Omental fat pad (tissue), 4 donors: ENCODE measurements around a stretch of chr7.

DNA sequence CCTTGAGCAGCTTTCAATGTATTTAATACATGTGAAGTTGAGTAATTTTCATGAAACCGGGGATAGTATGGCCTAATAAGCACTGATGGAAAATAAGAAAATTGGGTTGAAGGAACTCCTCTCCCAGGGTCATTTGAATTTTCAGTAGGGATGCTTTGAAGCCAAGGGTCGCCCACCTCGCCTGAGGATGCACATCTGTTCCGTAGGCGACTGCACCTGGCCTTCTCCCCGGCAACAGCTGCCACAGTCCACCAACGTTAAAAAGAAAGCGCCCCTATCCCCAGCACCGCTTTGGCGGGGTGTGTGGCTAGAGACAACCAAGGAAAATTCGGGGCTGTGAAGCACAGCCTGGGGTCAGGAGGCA is 1.1 kb downstream of the ZC3HAV1L start:
- PRO-cap = no peak
- RAMPAGE, long total RNA, 4 experiments = no peak in any of the 4 experiments

DNA sequence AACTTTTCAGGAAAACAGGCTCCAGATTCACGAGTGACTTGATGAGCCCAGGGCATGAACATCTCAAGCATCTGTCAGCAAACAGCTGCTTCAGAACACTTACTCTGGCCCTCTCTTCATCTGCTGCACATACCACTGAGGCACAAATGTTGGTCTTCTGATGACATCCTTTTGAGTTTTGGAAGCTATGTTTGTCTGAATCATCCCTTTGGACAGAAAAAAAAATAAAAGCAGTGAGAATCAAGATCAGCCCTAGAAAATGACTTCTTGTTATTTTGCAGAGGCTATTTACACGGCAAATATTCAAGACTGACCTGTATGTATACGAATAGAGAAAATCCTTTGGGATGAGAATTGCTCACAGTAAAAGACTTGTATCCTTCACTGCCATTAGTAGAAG is 25.1 kb upstream of the ZC3HAV1L start:
- PRO-cap = no peak
- RAMPAGE, long total RNA, 4 experiments = no peak in any of the 4 experiments

DNA sequence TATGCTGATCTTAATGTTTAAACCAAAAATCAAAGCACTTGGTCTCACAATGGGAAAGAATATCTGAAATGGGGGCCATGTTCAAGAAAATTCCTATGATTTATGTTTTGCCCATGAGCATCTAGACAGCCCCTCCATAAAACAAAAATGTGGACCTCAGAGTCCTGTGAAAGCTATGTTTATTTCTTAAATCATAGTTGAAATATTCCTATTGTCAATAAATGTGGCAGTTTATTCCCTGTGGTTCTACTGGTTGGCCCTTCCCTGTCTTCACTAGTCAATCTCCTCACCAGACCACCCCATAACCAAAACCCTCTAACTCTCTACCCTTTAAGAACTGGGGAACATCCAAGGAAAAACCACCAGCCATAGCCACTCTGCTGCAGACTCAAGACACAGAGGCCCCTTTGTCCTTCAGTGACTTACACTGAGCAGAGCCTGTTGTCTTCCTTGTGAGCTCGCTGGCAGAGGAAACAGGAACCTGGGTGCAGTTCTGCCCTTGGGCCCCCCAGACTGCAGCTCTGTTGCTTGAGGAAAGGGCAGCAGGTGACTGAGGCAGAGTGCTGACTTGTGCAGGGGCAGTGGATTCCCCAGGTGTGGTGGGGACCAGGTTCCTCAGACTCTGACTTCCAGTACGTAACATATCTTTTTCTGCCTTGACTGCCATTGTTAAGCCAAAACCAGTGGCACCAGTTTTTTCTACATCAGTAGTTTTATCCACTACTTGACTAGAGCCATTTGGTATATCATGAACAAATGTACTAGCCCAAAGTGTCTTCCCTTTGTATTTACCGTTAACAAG is 30.6 kb downstream of the ZC3HAV1 start:
- PRO-cap = no peak
- RAMPAGE, long total RNA, 4 experiments = no peak in any of the 4 experiments

GRCh38 chr7:139261110-139261765 is 30.2 kb downstream of the UBN2 start:
- PRO-cap = no peak
- RAMPAGE, long total RNA, 4 experiments = no peak in any of the 4 experiments

DNA sequence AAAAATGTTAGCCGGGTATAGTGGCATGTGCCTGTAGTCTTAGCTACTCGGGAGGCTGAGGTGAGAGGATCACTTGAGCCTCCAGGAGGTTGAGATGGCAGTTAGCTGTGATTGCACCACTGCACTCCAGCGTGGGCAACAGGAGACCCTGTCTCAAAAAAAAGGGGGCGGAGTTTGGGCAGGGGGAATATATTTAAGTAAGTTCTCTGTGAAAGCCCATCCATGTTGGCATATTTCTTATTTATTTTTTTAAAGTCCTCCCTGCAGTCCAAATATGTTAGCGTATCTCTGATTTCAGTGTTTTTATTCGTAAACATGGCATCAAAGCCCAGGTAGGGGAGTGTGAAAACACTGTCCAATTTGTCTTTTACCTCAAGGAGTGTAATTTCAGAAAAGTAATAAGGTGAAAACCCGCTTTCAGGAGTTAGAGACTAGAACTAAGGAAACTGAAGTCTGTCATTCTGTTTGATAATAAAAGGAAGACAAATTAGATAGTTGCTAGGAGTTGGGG is 49.0 kb upstream of the FMC1 start:
- PRO-cap = no peak
- RAMPAGE, long total RNA, 4 experiments = no peak in any of the 4 experiments

DNA sequence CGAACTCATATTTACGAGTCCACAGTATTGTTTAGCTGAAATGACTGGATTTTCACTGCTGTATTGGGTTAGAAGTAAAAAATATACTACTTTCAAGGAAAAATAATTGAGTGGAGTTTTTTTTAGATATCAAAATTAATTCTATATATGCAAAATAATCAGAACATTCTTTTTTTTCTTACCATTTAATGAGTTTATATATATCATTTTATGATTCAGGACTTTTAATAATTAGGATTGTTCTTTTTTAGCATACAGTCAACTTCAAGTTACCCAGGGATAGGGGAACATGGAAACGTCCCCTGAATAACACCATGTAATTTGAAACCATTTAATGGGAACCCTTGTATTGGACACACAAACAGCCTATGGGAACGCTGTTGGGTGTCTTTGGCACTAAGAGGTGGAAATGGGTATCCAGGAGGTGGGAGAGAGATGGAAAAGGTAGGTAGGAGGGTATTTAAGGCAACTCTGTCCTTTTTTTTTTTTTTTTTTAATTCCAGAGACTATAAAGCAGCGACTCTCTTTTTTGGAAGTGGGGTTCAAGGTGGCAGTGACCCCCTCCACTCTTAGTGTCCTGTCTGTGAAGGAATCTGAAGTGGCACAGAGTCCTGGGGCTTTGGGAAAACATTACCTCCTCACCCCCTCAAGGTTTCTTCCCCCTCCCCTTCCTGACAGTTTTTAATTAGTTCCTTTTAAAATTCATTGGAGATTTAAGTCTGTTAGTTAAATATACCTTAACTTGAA is 2.6 kb downstream of the LUC7L2 start:
- PRO-cap = no peak
- RAMPAGE, long total RNA, 4 experiments = no peak in any of the 4 experiments

DNA sequence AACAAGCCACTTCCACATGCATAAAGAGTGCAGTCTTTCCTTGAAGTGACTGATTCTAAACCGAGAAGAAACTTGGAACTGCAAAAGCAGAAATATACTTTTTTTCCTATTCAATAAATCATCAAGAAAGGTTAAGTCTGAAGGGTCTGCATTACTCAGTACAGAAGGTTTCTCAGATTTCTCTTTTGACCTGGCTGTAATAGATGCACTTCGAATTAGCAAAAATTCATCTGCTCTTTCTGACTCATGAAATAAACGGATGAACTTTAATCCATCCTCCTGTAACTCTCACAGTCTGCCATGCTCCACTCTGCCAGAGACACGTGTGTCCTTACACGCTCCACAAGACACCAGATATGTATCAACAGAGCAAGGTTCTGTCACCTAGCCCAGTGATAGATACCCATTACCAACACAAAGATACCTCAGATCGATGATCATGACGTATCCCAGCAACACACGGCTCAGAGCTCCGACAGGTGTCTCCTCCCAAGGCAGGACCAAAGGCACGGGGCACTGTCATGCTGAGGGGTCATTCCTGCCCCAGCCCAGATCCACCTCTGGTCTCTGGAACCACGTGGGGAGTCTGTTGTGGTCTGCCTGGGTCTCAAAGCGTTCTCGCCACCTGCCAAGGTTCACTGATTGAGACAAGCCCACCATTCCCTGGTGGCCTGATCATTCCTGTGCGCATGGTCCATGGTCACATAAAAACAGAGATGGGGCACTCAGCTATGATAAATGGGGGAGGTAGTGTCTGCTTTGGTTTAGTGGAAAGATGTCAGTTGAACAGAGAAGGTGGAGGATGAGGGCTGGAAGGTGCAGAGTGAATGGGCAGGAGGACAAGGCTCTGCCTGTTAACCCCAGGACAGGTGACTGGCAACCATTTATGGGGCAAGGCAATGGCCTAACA is 83.6 kb downstream of the HIPK2 start:
- PRO-cap = no peak
- RAMPAGE, long total RNA, 4 experiments = no peak in any of the 4 experiments

GRCh38 chr7:139719922-139721235 is 57.4 kb downstream of the HIPK2 start:
- PRO-cap = no peak
- RAMPAGE, long total RNA, 4 experiments = start-site peak on the minus strand in 1 of 4 experiments, at chr7:139720089-139720560 at its widest, 6 reads per replicate

GRCh38 chr7:139775418-139776416 is 2.1 kb downstream of the HIPK2 start:
- PRO-cap = no peak
- RAMPAGE, long total RNA, 4 experiments = start-site peak on the plus strand in 2 of 4 experiments, at chr7:139776032-139776112 at its widest, 20 to 27 reads per replicate

GRCh38 chr7:139844559-139845153 is 15.6 kb downstream of the TBXAS1 start:
- PRO-cap = no peak
- RAMPAGE, long total RNA, 4 experiments = no peak in any of the 4 experiments

DNA sequence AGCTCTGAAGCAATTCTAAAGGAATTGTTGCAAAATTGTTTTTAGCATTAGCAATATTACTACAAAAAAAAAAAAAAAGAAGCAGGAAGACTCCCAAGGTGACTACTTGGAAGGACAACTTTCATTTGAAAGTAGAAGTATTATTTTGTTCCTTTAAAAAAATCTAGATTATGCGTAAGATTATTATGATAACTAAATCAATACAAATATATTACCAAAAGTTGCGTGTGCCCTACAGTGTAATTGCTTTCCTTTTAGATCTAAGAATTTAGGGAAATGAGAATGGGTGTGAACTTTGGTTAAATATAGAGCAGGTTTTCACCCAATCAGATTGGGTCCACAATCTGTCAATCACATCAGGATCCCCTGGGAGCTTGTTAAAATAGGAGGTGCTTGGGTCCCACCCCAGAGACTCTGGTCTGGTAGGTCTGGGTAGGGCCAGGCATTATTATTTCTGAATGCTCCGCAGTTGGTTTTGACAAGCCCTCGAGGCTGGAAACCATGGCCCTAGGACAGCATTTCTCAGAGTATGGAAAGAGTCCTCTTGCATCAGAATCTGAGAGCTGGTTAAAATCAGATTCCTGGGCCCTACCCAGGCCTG is 72.3 kb downstream of the TBXAS1 start:
- PRO-cap = no peak
- RAMPAGE, long total RNA, 4 experiments = no peak in any of the 4 experiments

- PRO-cap = no peak
- RAMPAGE, long total RNA, 4 experiments = start-site peak on the plus strand in 1 of 4 experiments, at chr7:139984610-139984659 at its widest, 5 reads per replicate
Observed at GRCh38 chr7:139984228-139985043, 78.3 kb downstream of the PARP12 start.

- PRO-cap = no peak
- RAMPAGE, long total RNA, 4 experiments = no peak in any of the 4 experiments
Observed at GRCh38 chr7:140065084-140065576, 2.4 kb upstream of the PARP12 start.

GRCh38 chr7:140171491-140172003 is 5.2 kb downstream of the KDM7A start:
- PRO-cap = no peak
- RAMPAGE, long total RNA, 4 experiments = no peak in any of the 4 experiments

GRCh38 chr7:140263105-140263792 is 86.5 kb upstream of the KDM7A start:
- PRO-cap = no peak
- RAMPAGE, long total RNA, 4 experiments = no peak in any of the 4 experiments

GRCh38 chr7:140397569-140398328 is 581 bp downstream of the SLC37A3 start:
- PRO-cap = no peak
- RAMPAGE, long total RNA, 4 experiments = no peak in any of the 4 experiments

- PRO-cap = no peak
- RAMPAGE, long total RNA, 4 experiments = no peak in any of the 4 experiments
Observed at GRCh38 chr7:140454930-140455626, 24.2 kb downstream of the MKRN1 start.

DNA sequence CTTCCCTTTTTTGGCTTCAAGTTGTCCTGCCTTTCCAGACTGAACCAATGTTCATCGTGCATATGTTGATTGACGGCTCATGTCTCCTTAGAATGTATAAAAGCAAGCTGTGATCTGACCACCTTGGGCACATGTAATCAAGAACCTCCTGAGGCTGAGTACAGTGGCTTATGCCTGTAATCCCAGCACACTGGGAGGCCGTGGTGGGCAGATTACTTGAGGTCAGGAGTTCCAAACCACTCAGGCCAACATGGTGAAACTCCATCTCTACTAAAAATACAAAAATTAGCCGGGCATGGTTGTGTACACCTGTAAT is 9.2 kb upstream of the MKRN1 start:
- PRO-cap = no peak
- RAMPAGE, long total RNA, 4 experiments = no peak in any of the 4 experiments

- PRO-cap = no peak
- RAMPAGE, long total RNA, 4 experiments = no peak in any of the 4 experiments
Observed at GRCh38 chr7:140573685-140574112, 66.9 kb downstream of the DENND2A start.

GRCh38 chr7:140594090-140594740 is 46.4 kb downstream of the DENND2A start:
- PRO-cap = no peak
- RAMPAGE, long total RNA, 4 experiments = no peak in any of the 4 experiments